Vermiform appendix (tissue), 1 donor: Measurements from ENCODE around the genes MSANTD1, RGS12 and DOK7.

DNA sequence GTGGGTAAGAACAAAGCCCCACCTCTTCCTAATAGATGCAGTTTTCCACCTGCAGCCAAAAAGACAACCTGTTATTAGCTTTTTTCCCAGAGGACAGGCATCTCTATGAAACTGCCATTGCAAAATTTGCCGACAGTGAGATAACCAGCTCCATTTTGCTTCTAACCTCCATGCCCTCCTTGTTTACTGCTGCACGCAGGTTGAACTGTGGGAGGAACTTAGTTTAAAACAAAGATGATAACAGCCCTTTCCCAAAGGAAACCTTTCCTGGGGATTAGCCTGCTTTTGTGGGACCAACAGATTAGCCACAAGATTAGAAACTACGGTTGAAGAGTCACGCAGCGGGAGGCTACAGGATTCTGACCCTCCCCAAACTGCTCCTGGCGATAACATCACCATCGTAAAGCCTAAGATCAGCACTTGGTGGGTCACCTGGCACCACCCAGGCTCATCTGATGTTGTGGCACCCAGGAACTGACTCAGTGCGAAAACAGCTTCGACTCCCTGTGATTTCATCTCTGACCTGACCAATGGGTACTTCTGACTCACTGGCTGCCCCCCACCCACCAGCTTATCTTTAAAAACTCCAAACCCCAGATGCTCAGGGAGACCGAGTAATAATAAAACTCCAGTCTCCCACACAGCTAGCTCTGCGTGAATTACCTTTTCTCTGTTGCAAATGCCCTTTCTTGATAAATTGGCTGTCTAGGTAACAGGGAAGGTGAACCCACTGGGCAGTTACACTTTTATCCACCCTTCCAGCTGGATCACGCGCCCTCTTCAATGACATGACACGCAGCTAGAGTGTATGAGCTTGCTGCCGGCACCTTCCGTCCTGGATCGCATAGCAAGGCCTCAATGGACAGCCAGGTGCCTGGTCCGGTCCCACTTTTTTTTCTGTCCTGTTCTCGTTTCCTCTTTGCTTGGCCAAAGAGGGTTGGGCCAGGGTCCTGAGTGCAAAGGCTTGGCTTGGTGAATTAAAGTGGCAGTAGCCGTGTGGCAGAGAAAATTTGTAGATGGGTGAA lies 1.4 kb upstream of the MFSD10 start:
- PRO-cap = unidirectional peak, minus-strand start at position 454 of the sequence

DNA sequence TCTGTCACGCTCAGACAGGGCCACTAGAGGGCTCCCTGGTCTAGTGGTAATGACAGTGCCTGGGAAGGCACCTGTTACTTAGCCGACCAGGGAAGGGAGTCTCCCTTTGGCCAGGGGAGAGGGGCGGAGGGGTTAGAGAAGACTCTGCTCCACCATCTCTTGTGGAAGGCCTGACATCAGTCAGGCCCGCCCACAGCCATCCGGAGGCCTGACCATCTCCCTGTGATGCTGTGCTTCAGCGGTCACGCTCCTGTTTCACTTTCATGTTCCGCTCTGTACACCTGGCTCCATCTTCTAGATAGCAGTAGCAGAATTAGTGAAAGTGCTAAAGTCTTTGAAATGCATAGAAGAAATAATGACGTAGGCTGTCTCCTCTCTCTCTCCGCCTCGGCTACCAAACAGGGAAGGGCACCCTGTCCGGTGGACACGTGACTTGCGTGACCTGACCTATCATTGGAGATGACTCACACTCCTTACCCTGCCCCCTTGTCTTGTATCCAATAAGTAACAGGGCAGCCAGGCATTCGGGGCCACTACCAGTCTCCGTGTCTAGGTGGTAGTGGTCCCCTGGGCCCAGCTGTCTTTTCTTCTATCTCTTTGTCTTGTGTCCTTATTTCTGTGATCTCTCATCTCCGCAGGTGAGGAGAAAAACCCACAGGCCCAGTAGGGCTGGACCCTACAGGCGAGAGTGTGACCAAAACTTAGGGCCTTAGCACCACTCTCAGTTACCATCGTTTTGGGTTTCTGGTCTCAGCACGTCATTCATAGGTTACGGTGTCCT lies 26.7 kb upstream of the HTT start:
- PRO-cap = no peak

- PRO-cap = no peak
Observed at GRCh38 chr4:3106620-3107014, 32.1 kb downstream of the HTT start.

DNA sequence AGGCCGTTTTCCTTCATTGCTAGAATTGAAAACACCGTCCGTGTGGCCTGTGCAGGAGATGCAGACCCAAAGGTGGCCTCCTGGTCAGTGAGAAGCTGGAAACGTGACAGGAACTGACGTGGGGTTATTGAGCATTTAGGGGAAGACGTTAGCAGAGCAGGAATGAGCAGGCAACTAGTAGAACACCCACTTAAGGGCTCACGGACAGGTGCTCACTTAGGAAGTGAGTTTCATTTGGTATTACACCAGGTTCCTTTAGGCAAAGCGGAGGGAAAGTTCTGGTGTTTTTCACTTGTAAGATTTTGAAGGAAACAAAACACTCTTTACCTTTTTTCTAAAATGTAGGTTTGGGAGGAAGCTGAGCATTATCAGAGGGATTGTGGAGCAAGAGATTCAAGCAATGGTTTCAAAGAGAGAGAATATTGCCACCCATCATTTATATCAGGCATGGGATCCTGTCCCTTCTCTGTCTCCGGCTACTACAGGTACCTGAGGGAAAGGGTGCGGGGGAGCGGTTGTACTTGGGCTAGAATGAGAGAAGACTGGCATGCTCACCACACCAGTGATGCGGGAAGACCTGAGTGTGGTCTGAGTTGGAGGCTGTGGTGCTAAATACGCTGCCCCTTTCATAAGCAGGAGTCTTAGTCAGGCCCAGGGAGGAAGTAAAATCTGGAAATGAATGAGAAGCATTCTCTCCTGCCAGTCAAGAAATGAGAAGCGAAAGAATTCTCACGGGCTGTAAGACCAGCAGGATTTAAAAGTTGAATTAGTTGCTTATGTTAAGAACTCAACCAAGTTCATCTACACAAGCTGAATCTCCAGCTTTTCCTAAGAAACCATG lies 25.1 kb upstream of the MSANTD1 start:
- PRO-cap = no peak

DNA sequence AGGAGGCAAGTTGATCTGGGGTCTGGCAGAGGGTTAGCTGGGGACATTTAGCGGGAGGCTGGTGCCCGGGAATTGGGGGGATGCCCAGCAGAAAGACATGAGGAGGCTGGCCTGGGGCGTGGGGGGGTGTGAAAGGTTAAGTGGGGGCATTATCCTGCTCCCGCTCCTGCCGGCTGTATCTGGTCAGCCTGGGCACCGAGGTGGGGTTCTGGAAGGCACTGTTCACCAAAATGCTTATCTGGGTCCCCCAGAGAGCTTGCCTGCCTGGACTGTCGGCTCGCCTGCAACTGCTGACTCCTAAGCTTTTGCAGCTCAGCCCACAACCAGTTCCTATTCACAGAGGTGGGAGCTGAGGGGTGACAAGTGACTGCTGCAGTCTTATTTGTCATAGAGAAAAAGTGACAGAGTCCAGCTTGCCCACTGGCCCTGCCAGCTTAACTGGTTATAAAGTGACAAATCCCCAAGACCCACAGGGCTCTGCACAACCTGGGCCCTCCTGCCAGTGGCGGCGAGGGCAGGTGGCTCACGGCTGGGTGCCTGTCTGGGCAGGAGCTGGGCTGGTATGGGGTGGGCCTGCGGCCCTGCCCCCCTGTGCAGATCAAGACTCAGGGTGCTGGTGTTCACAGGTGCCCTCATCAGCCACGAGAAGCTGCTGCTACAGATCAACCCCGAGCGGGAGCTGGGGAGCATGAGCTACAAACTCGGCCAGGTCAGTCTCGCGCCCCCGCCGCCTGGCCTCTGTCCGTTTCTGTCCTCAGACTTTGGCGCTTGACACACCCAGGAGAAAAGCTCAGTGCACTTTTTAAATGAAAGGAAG lies 23.7 kb upstream of the MSANTD1 start:
- PRO-cap = no peak

GRCh38 chr4:3226506-3226947 lies 22.4 kb upstream of the MSANTD1 start:
- PRO-cap = bidirectional peak, plus-strand start at chr4:3226847, minus-strand start at chr4:3226620

- PRO-cap = no peak
Observed at GRCh38 chr4:3248968-3249371, at the start of gene MSANTD1. MSANTD1 (plus strand) TSS chr4:3249159.

- PRO-cap = no peak
Observed at GRCh38 chr4:3291534-3291955, 1.3 kb upstream of the RGS12 start.

GRCh38 chr4:3292941-3293634 lies at the start of gene RGS12:
RGS12 (plus strand) TSS chr4:3293021.
- PRO-cap = bidirectional peak, plus-strand start at chr4:3293058, minus-strand start at chr4:3292731; bidirectional peak, plus-strand start at chr4:3293347, minus-strand start at chr4:3293263

DNA sequence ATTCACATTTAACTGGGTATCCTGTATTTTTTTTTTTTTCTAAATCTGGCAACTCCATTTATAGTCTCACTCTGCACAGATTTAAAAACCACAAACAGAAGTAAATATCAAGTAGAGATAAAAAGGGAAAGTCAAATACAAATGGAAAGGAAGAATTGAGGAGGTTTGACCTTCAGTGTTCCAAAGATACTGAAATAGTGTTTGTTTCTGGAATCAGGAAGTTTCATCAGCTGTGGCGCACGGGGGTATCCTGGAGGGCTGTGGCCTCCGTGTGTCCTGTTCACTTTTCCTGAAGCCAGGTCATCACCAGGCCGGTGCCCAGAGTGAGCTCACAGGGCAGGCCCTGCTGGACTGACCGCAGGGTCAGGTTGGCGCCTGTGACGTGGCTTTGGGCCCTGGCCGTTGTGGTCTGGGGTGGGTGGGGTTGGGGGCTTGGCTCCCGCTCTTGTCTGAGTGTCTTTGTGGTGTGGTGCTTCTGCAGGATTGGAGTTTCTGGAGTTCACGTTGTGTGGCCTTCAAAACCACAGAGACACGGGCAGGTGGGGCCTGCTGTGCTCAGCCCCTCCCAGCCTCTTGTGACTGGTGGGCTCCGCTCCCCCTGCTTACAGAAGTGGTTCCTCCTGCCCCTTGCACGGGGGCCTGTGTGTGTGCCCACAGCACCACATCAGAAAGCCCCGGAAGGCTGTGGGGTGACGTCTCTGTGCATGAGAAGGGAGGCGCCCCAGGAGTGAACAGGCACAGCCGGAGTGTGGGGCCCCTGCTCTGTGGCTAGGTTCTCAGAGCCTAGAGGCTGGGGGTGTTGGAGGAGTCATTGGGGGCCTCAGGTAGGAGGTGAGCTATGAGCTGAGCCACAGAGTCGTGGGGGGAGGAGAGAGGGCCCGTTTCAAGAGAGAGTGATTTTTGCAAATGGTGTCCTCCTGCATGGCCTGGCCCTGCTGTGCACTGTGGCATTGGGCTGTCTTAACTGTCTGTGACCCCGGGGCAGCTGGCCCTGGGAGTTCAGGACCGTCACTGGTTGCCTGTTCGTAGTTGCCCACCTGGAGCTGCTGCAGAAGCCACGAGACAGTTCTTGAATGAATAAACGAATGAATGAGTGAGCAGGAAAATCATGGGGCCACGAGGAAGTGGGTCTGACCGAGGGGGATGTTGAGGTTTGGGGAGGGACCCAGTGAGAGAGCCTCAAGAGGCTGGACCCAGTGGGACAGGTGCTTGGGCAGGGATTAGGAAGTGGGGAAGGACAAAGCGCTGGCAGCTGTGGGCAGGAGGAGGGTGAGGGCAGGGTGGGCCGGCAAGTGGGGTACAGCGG lies 9.6 kb downstream of the RGS12 start:
- PRO-cap = no peak

- PRO-cap = no peak
Observed at GRCh38 chr4:3384817-3385230, 56.9 kb upstream of the HGFAC start.

- PRO-cap = no peak
Observed at GRCh38 chr4:3386059-3386548, 55.7 kb upstream of the HGFAC start.

DNA sequence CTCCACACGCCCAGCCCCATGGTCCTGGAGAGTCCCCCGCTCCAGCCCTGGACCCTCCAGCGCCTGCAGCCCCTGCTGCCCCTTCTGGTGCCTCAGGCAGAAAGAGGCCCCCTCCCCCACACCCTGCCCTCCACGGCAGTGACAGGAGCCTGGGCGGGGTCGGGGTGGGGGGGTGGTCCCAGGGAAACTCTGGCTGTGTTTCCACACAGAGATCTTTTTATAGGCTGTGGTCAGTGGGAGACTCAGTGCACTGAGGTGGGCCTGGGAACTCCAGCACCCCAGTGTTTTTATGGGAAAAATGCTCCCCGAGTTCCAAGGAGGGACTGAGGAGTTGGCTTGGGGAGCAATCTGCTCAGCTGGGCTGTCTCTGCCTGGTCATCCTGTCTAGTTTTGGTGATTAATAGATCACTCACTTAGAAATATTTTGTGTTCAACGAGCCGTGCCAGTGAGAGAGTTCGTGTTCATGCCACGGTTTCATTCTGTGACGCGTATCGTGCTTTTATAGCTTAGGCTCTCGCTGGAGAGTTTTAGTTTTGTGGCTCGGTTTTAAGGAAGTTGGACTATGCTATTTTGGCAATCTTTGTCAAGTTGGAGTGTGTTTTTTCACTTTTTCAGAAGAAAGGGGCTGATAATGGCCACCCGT lies 53.0 kb upstream of the HGFAC start:
- PRO-cap = bidirectional peak, plus-strand start at position 531 of the sequence, minus-strand start at position 392 of the sequence

GRCh38 chr4:3389242-3389948 lies 52.4 kb upstream of the HGFAC start:
- PRO-cap = no peak

GRCh38 chr4:3407820-3408596 lies 33.8 kb upstream of the HGFAC start:
- PRO-cap = no peak

- PRO-cap = no peak
Observed at GRCh38 chr4:3462788-3463616, at the start of gene DOK7. DOK7 (plus strand) TSS chr4:3463306.

DNA sequence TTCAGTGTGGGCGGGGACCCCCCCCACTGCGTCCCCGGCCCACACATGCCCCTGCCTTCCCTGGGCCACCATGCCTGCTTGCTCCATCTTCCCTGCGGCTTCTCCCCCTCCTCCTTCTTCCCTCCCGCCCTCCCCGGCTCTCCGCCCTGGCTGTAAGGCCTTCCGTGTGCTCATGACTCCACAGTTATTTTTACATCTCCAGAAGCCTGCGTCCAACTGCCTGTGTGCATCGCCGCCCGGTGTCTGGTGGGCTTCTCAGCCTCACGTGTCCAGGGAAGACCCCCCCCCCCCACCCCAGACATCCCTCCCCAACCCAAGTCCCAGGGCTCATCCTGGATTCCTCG lies 4.0 kb downstream of the DOK7 start:
- PRO-cap = no peak

- PRO-cap = no peak
Observed at GRCh38 chr4:3530258-3530603, 2.0 kb downstream of the LRPAP1 start.

DNA sequence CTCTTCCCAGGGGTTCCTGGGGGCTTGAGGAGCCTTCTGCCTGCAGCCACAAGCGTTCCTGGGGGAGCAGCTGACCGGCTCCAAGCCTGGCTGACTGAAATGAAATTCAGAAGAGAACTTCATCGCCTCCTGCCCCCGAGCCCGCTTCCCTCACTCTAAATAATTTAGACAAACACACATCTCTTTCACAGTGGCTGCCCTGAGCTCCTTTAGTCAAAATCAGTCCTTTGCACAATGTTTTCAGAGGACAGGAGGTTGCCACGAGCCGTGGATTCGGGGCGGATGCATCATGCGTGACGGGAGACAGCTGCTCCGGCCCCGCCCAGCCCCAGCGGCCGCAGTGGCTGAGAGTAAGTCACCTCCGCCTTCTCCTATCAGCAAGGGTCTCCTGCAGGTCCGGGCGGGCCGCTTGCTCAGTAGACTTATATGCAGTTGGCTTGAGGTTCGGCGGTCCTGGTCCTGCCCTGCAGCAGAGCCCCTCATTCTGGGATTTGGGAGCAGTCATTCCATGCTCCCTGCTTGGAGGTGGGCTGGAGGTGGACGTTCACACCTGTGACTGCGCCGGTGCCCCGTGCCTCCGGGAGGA lies 86.5 kb upstream of the ADRA2C start:
- PRO-cap = no peak

- PRO-cap = no peak
Observed at GRCh38 chr4:3729508-3730011, 36.6 kb upstream of the ADRA2C start.